ENCODE data around the gene FAAP100.

GRCh38 chr17:81537064-81537772, 9.0 kb downstream of the FSCN2 start:
- RRBS, result 15% methylated on average over 6 of the region's 29 CpGs

- RRBS, result 2% methylated on average over 55 of the region's 68 CpGs
Measured at GRCh38 chr17:81552274-81552802, at the start of gene FAAP100. TSS of gene FAAP100 (minus strand) at chr17:81552353.

- RRBS, result 11% methylated on average over 16 of the region's 37 CpGs
Measured at GRCh38 chr17:81804271-81804569, 270 bp downstream of the GCGR start.

DNA sequence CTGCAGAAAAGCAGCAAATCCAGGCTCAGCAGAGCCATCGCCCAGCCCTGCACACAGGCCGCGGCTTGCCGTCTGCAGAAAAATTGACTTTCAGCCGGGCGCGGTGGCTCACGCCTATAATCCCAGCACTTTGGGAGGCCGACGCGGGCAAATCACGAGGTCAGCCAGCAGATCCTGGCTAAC, 7.1 kb upstream of the PPP1R27 start:
- RRBS, result no CpG with 5 or more reads among the region's 12 CpGs

DNA sequence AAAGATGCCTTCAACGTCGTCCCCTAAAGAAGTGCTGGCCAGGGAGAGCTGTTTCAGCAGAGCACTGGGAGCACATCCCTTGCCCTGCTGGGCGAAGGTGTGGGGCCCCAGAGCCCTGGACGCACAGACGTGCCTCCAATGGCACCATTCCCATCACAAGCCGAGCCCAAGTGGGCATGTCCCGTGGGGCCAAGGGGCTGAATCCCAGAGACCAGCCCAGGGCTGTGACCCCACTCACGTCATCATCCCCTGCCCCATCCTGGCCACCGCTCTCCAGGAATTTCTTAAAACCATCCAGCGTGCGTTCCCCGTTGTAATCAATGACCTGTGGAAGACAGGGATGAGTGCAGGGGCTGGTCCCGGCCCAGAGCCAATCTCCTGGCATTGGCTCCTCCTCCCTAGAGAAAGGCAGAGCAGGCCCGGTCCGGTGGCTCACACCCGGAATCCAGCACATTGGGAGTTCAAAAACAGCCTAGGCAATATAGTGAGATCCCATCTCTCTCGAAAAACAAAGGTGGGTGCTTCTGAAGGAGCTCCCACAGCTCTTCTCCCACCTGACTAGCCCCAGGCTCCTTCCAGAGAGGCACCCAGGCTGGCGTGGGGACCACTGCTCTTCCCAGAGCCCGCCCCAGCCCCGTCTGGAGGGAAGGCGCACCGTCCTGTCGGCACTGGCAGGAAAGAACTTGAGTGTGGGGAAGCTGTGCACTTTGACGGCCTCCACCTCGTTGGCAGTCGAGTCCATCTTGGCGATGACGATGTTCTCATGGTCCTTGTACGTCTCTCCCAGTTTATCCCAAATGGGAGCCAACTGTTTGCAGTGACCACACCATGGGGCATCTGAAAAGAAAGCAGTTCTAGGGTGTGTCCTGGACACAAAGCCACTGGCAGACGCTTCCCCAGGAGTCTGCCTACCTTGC, 10.3 kb upstream of the PPP1R27 start:
- RRBS, result 66% methylated on average over 2 of the region's 30 CpGs

DNA sequence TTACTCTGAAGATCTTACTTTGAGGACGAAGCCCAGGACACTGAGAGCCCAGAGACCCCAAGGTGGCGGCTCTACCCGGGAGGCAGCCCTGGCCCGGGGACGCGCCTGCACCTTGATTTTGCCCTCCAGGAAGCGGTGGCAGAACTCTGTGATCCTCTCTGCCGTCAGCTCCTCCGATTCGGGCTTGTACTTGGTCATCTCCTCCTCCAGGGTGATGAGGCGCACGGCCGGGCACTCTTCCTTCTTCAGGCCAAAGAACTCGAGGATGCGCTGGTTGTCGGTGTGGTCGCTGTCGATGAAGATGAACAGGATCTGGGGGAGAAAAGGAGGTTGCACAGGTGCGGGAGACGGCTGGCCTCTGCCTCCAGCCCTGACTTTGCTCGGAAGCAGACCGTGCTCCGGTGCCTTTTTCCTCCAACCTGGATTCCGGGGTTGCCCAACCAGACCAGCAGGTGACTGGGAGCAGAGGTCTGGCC, 11.5 kb upstream of the PPP1R27 start:
- RRBS, result no CpG with 5 or more reads among the region's 24 CpGs

DNA sequence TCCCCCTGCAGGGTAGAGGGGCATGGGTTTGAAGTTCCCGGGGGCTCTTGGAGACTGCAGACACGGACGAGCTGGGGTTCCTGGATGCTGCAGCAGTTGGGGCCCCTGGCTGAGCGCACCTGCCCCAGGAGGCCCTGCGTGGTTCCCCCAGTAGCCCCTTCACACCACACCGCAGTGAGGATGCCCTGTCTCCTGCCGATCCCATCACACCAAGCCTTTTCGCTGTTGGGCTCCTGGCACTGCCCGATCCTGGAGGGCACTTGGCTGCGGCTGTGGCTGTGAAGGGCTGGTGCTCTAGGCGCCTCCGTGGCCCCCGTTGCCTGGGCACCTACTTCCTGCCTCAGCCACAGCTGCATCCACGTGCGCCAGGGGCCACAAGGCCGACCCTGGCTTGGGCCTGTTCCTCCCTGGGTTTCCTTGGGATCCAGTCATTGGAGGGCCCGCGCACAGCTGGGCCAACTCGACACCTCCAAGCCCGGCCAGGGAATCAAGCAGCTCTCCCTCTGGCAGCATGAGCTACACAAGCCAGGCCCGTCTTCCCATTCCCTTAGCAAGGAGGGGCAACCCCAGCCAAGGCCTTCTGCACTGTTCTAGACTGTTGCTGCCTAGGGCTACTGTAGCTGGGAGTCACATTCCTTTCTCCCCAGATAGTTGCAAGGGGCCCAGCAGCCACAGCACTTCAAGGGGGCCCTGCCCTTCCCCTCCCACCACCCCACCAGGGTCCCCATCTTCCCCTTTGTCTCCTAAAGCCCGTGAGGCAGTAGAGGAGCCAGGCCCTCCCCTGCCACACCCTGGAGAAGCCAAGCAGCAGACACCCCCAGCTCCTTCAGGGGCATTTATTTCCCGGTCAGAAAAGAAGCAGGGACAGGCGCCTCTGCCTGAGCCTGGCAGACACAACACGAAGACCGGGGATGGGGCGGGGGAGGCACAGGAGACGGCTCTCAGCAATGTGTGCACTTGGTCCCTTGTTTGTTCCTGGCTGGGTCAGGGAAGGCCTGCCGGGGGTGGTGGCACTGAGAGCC, 3.9 kb downstream of the ARHGDIA start:
- RRBS, result 12% methylated on average over 7 of the region's 29 CpGs

GRCh38 chr17:81916226-81917224, 1.5 kb downstream of the SIRT7 start:
- RRBS, result no CpG with 5 or more reads among the region's 26 CpGs

- RRBS, result no CpG with 5 or more reads among the region's 23 CpGs
Measured at GRCh38 chr17:81919321-81920367, 1.7 kb upstream of the SIRT7 start.

- RRBS, result no CpG with 5 or more reads among the region's 43 CpGs
Measured at GRCh38 chr17:81921823-81922722, 4.1 kb upstream of the SIRT7 start.

- RRBS, result 3% methylated on average over 52 of the region's 84 CpGs
Measured at GRCh38 chr17:81926690-81927480, 650 bp downstream of the MAFG start.

DNA sequence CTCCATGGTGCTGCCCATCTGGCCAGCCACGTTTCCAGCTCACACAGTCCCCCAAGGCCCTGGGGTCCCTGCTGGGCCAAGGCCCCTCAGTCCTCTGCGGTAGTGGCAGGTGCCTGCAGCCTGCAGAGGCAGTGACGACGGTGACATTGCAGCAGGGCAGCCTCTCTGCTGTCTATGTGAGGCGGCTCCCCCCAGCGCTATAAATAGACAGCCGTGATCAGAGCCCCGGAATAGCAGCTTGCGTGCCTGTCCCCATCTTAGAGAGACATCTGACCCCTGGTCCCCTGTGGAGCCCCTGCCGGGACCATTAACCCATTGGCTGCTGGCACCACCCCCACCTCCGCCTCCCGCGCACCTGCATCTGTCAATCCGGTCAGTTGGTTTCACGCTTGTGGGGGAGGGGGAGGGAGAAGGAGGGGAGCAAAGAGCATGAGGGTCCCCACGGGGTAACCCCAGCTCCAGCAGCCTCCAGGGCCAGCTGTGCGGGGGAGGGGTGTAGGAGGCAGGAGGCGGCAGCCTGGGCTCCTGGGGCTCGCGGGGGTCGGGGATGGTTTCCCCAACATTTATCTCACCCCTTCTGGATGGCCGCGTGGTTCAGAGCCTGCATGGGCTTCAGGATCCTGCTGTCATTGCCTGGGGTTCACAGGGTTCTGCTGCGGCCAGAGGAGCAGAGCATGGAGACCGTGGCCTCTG, 4.8 kb upstream of the PYCR1 start:
- RRBS, result 27% methylated on average over 7 of the region's 25 CpGs

GRCh38 chr17:82003492-82004293, 19.0 kb downstream of the CENPX start:
- RRBS, result 82% methylated on average over 5 of the region's 48 CpGs

GRCh38 chr17:82013321-82013749, 9.3 kb downstream of the CENPX start:
- RRBS, result 89% methylated on average over 4 of the region's 23 CpGs

GRCh38 chr17:82058142-82058991, 6.7 kb downstream of the GPS1 start:
- RRBS, result no CpG with 5 or more reads among the region's 22 CpGs

DNA sequence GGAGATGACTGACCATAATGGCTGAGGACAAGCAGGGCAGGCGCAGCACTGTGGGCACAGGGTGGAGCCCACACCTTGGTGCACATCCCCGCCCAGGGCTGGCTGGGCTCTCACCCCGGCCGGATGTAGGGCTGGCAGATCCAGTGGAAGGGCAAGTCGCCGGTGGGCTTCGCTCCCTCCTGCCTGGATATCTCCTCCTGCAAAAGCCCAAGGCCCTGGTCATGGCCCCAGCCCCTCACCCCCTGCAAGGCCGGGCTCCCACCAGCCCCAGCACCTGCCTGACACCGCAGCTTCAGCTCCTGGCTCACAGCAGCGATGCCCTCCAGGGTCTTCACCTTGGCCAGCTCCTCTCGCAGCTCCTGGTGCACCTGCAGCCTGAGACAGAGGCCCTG, 5.0 kb downstream of the DUS1L start:
- RRBS, result 91% methylated on average over 3 of the region's 11 CpGs

DNA sequence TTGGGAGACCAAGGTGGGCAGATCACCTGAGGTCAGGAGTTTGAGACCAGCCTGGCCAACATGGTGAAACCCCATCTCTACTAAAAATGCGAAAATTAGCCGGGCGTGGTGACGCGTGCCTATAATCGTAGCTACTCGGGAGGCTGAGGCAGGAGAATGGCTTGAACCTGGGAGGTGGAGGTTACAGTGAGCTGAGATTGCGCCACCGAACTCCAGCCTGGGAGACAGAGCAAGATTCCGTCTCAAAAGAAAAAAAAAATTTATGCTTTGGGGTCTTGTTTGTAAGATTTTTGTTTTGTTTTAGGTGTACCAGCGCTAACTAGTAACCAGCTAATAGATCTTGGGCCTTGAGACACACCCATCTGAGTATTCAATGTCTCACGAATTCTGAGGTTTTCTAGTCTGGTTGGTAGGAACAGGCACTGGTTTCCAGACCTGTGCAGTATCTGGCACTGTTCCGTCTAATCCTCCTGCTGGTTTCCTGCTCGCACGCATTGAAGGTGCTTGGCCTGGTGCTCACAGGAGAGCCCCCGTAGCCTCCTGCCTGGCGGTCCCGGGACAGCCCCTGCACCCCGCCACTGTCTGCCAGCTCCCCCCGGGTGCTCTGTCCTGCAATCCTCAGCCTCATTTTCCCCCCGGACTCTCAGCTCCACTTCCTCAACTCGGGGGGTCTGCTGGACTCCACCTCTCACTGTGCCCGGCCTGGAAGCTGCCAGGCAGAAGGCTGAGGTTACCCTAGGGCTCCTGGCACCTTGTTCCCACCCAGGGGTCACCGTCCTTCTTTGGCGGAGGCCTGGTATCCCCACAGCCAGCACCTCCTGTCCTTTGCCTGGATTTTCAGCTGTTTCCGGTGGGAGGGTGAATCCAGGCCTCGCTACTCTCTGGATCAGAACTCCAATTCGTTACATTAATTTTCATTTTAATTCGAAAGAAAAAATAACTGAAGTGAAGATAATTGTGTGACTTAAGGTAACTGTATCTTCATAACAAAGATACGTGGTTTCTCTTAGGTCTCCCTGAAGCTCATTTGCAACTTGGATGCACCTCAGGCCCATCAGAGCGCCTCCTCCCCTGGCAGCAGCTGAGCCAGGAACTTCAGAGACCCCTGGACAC, 10.7 kb upstream of the DUS1L start:
- RRBS, result 52% methylated on average over 6 of the region's 31 CpGs

- RRBS, result 97% methylated on average over 8 of the region's 36 CpGs
Measured at GRCh38 chr17:82088722-82089437, 9.2 kb downstream of the FASN start.

DNA sequence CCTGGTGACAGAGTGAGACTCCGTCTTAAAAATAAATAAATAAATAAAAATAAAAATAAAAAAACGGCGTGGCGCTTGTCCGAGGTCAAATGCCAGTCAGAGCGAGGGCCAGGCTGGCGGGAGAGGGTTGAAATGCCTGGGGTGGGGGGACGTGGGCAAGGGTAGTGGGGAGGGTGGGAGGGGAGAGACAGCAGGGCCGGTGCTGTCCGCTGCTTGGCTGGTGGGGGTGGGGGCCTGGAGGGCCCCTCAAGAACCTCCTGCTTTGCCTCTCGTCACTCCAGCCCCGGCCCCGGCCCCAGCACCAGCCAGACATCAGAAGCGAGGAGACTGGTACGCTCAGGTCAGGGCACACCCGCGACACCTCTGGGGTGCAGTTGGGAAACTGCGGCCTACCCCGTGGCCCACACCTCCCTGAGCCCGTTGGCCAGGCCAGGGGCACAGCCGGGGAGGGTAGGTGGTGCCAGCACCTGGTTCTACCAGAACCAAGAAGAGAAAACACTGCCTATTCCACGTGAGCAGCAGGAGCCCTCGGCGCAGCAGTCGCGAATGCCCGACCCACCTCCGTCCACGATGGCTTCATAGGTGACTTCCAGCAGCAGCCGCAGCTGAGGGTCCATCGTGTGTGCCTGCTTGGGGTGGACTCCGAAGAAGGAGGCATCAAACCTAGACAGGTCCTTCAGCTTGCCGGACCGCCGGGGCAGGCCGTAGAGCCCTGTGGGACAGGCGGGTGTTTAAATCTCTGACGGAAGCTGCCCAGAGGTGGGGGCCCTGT, 3.1 kb downstream of the FASN start:
- RRBS, result 71% methylated on average over 1 of the region's 38 CpGs

GRCh38 chr17:82108401-82108823, 10.4 kb upstream of the FASN start:
- RRBS, result 81% methylated on average over 2 of the region's 14 CpGs